Lower leg skin (tissue), 2 donors: ENCODE results near the gene SYCE1.

- PRO-cap, result no peak
- RAMPAGE, long total RNA, 2 experiments, result no peak in any of the 2 experiments
These were observed 15.9 kb downstream of the LRRC27 start for GRCh38 chr10:132347752-132348486.

- PRO-cap, result no peak
- RAMPAGE, long total RNA, 2 experiments, result no peak in any of the 2 experiments
These were observed 18.2 kb downstream of the PWWP2B start for GRCh38 chr10:132415140-132415752.

- PRO-cap, result no peak
- RAMPAGE, long total RNA, 2 experiments, result no peak in any of the 2 experiments
These were observed 18.6 kb upstream of the INPP5A start for GRCh38 chr10:132519015-132519446.

DNA sequence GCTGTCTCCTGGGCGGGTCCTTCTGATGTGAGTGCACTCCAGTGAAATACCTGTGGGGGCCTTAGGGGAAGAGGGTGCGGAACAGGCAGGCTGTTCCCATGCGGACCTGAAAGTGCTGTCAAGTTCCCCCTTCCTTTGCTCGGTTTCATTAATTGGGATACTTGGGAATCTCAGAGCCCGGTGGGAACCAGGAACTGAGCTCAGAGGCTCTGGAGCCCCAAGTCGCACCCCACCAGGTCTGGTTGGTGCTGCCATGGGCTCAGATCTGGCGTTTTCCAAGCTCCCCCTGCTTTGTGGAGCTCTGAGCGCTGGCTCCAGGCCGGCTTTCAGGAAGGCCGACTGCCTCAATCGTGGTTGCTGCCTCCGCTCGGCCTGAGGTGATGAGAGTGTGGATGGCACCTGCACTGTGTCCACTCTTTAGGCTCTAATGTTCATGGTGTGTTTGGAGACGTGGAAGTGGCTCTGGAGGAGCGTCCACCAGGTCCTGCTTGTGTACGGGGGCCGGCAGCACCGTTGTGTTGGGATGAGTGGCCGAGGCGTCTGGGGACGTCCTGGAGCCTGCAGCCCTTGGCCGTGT is 8.0 kb downstream of the INPP5A start:
- PRO-cap, result no peak
- RAMPAGE, long total RNA, 2 experiments, result no peak in any of the 2 experiments

- PRO-cap, result no peak
- RAMPAGE, long total RNA, 2 experiments, result no peak in any of the 2 experiments
These were observed 13.7 kb downstream of the INPP5A start for GRCh38 chr10:132550894-132552166.

GRCh38 chr10:132556078-132556498 is 18.5 kb downstream of the INPP5A start:
- PRO-cap, result no peak
- RAMPAGE, long total RNA, 2 experiments, result start-site peak on the plus strand in 1 of 2 experiments, at chr10:132556165-132556583 at its widest, 10 reads per replicate

- PRO-cap, result no peak
- RAMPAGE, long total RNA, 2 experiments, result no peak in any of the 2 experiments
These were observed 54.0 kb downstream of the INPP5A start for GRCh38 chr10:132591588-132592069.

DNA sequence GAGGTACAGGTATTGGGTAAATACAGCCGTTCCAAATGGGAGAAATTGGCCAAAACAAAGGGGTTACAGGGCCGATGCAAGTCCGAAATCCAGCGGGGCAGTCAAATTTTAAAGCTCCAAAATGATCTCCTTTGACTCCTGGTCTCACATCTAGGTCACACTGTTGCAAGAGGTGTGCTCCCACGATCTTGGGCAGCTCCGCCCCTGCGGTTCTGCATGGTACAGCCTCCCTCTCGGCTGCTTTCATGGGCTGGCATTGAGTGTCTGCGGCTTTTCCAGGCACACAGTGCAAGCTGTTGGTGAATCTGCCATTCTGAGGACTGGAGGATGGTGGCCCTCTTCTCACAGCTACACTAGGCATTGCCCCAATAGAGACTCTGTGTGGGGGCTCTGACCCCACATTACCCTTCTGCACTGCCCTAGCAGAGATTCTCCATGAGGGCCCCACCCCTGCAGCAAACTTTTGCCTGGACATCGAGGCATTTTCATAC is 61.7 kb downstream of the INPP5A start:
- PRO-cap, result no peak
- RAMPAGE, long total RNA, 2 experiments, result no peak in any of the 2 experiments

DNA sequence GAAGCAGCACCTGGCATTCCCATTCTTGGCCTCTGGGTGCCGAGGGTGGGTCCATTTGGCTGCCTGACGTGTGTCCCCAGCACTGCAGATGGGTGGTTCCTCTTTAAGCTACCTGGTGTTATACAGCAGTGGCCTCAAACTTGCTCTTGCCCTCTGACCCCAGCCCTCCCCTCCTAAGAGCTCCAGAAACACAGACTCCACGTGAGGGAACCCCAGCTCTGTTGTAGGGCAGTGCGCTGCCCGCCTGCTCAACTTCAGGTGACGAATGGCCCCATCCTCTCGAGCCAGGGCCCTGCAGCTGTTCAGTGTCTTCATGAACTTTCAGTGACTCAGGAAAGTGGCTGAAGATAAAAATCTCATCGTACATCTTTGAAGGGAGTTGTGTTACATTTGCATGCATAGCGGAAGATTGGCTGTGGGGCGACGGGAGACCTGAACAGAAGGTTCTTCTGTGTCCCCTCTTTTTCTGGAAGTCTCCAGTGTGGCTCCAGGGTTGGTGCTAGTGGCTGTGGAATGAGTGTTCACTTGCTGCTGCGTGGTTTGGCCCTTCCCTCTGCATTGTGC is 91.6 kb downstream of the INPP5A start:
- PRO-cap, result no peak
- RAMPAGE, long total RNA, 2 experiments, result no peak in any of the 2 experiments

- PRO-cap, result no peak
- RAMPAGE, long total RNA, 2 experiments, result start-site peak on the plus strand in 1 of 2 experiments, at chr10:132632860-132633414 at its widest, 5 reads per replicate
These were observed 95.5 kb downstream of the INPP5A start for GRCh38 chr10:132632731-132633884.

GRCh38 chr10:132659959-132660950 is 122.7 kb downstream of the INPP5A start:
- PRO-cap, result no peak
- RAMPAGE, long total RNA, 2 experiments, result no peak in any of the 2 experiments

- PRO-cap, result no peak
- RAMPAGE, long total RNA, 2 experiments, result no peak in any of the 2 experiments
These were observed 5.0 kb upstream of the UTF1 start for GRCh38 chr10:133224935-133225512.

DNA sequence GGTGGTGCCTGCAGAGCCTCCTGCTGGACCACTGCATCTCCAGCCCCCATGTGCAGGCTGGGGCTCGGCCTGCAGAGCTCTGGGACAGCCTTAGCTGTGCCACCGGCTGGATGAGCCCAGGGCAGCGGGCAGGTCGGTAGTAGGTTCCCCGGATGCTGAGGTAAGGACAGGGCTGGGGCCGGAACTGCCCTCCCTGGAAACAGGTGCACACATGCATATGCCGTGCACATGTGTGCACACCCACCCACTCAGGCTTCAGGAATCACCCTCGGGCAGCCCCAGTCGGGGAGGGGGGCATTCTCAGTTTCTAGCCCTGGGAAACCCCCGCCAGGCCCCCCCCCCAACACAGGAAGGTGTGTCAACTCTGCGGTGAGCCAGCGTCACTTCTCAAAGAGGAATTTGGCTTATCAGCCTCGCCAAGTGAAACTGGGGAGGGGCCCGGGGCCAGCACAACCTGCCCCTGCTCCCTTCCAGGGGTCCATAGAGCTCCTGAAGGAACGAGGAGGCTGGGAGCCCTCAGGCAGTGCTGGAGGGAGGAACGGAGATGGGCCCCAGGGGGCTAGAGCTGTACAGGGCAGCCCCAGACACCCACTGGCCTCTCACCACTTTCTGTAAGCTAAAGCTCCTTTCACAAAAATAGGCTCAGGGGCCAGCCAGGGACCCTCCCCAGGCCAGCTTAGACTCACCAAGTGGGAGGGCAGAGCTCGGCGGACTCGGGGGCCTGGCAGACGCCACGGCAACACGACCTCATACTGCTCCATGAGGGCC is 1.7 kb downstream of the ADAM8 start:
- PRO-cap, result no peak
- RAMPAGE, long total RNA, 2 experiments, result no peak in any of the 2 experiments

DNA sequence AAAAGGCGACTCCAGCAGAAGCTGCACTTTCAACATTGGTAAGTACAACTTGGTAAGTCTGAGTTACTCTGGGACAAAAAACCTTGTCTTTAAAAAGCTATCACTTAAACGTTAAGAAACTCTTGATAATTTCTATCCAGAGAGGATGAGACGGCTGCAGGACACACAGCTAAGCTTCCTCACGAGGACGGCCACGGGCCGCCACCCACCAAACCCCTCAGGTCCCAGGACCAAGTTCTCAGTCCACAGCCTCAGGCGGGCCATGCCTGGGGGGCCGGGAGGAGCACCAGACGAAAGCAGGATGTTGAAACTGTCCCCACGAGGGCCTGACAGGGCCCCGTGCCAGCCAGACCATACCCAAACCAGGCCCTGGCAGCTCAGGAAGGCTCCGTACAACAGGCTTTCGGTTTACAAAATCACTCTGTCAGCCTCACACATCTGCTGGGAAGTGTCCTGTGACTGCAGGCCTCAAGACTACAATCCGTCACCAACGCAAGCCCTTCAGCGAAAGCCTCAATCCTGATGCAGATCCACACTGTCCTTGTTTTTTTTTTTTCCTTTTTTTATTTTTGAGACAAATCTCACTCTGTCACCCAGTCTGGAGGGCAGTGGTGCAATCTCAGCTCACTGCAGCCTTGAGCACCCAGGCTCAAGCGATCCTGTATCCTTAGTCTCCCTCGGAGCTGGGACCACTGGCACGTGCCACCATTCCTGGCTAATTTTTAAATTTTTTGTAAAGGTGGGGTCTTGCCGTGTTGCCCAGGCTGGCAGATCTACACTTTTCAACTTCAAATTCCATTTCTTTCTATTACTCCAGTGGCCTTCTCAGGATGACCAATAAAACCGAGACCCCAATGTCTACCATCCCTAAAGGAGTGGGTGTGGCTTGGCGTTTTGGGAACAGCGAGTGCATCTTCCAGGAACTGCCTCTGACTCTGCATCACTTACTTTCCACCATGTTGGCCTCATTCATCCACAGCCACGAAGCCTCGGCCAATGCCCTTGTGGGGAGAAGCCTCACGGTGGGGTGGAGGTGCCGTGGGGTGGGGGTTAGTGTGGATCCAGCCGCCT is 14.3 kb downstream of the TUBGCP2 start:
- PRO-cap, result no peak
- RAMPAGE, long total RNA, 2 experiments, result no peak in any of the 2 experiments

DNA sequence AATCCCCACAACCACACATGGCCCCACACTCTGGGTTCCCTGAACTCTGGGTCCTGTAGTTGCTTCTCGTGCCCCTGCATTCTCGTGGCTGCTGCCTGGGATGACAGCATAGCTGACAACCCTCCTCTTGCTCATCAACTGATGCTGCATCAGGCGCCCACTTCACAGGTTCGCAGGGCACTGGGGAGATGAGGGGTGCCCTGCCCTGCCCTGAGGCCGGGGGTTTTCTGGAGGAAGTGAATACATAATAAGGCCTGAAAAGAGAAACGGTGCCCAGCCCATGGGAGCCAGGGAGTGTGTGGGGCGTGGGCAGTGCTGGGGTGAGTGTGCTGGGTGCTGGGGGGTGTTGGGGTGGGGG is 2.2 kb upstream of the MTG1 start:
- PRO-cap, result no peak
- RAMPAGE, long total RNA, 2 experiments, result no peak in any of the 2 experiments

- PRO-cap, result no peak
- RAMPAGE, long total RNA, 2 experiments, result no peak in any of the 2 experiments
These were observed 11.1 kb upstream of the CYP2E1 start for GRCh38 chr10:133516177-133516395.

GRCh38 chr10:133519660-133520957 is 7.1 kb upstream of the CYP2E1 start:
- PRO-cap, result unidirectional peak, plus-strand start at chr10:133520457
- RAMPAGE, long total RNA, 2 experiments, result no peak in any of the 2 experiments

DNA sequence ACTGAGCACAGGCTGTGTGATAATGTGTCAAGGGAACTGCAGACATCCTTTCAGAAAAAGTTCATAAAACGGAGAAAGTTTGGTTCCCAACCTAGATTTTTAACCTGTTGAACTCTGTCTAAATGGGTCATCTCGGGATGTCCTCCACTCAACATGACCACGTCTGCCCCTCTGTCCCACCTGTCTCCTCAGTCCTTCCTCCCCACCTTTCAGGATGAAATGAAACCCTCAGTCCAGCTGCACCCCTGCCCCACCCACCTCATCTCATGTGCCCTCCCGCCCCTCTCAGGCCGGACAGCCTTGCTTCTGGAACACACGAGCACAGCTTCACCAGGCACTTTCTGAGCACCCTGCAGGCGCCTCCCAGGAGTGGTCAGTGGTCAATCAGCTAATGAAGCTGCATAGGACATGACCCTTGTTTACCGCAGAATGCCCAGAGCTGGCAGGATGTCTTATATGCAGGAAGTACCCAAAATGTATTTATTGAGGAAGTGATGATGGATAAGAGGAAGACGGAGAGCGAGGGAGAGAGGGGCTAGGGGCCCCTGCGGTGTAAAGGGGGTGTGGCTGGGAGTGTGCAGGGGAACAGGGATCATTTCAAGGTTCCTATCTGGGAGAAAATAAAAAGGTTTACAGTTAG is 3.2 kb downstream of the CYP2E1 start:
- PRO-cap, result no peak
- RAMPAGE, long total RNA, 2 experiments, result no peak in any of the 2 experiments

DNA sequence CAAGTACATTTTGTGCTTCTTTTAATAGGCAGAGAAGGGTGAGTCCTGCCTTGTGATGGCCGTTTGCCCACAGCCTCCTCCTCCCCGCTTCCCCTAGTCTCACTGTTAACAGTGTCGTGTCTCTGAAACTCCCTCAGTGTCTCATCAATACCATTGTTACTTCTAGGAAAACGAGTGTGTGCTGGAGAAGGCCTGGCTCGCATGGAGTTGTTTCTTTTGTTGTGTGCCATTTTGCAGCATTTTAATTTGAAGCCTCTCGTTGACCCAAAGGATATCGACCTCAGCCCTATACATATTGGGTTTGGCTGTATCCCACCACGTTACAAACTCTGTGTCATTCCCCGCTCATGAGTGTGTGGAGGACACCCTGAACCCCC is 11.4 kb downstream of the CYP2E1 start:
- PRO-cap, result no peak
- RAMPAGE, long total RNA, 2 experiments, result no peak in any of the 2 experiments

DNA sequence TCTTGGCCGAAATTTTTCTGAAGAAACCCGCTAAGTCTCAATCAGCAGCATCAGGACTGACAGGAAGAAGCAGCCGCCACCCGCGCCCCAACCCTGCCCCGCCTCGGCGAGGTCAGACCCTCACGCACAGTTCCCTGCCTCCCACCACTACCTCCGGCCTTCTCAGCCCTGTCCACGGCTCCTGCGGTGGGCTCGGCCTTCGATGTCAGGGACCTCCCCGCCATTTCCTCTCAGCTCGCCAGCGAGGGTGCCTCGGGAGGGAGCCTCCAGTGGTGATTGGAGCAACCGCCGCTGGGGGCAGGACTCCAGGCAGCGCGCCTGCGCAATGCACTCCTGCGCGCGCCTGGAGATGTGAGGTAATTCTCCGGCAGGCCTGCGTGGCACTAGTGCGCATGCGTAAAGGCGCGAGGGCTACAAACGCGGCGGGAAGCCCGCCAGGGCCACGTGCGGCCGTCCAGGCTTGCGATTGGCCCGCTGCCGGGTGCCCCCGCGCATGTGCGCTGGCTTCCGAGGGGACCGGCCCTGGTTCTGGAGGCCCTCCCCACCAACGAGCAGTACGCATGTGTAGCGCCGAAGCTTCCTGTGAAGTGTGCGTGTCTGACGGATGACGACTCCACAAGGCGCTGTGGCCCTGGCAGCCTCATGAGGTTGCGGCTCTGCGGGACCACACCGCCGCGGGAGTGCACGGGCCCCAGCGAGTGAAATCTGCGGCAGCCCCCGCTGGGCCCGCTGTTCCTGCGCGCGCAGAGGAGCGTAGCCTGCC is at the start of gene SYCE1:
Gene SYCE1, minus strand, starts transcription at position 278 of the 763 bp plus-strand sequence.
- PRO-cap, result no peak
- RAMPAGE, long total RNA, 2 experiments, result no peak in any of the 2 experiments